ENCODE measurements around a stretch of chr10.

- RRBS: 58% methylated on average over 3 of the region's 16 CpGs
These were observed 20.6 kb downstream of the SPOCK2 start for GRCh38 chr10:72067628-72068276.

GRCh38 chr10:72069077-72069407 is 19.3 kb downstream of the SPOCK2 start:
- RRBS: 4% methylated on average over 1 of the region's 5 CpGs

DNA sequence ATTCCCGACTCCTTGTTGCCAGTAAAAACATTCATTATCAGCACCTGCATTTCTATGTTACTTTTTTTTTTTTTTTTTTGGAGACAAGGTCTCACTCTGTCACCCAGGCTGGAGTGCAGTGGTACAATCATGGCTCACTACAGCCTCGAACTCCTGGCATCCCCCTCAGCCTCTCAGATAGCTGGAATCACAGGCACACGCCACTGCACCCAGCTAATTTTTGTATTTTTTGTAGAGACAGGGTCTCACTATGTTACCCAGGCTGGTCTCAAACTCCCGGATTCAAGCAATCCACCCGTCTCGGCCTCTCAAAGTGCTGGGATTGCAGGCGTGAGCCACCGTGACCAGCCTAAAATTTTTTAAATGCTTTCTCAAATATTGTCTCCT is 18.9 kb downstream of the SPOCK2 start:
- RRBS: no CpG with 5 or more reads among the region's 8 CpGs

GRCh38 chr10:72095928-72096662 is 7.7 kb upstream of the SPOCK2 start:
- RRBS: no CpG with 5 or more reads among the region's 4 CpGs

- RRBS: no CpG with 5 or more reads among the region's 3 CpGs
These were observed 10.2 kb upstream of the SPOCK2 start for GRCh38 chr10:72098445-72099009.

- RRBS: no CpG with 5 or more reads among the region's 12 CpGs
These were observed 11.3 kb upstream of the SPOCK2 start for GRCh38 chr10:72099634-72100047.

DNA sequence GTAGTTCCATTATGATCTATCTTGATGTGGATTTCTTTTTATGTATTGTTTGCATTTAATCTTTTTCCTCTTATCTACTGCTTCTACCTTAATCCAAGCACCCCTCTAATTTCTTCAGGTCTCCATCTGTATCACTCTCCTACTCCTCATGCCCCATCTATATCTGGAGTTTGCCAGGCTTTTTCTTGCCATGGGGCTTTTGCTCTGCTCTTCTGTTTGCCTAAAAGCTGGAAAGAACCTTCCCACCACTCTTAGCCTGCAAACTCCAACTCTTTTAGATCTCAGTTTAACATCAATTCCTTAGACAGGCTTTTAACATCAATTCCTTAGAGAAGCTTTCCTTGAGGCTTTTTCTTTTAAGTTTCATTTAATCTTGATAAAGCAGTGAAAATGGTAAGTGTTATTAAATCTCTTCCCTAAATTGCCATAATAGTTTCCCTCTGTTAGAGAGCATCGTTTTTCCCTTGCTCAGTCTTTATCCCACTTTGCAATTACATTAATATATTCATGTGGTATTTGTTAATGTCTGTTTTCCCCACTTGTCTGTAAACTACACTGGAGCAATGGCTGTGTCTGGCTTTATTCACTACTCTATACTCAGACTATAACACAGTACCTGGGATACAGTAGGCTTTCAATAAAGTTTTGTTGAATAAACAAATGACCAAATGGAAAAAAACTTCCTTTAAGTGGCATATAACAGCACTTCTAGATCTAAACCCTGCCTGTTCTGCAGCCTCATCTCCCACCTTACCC is 57.0 kb upstream of the SPOCK2 start:
- RRBS: no CpG with 5 or more reads among the region's 1 CpG

- RRBS: no CpG with 5 or more reads among the region's 2 CpGs
These were observed 7.6 kb upstream of the ASCC1 start for GRCh38 chr10:72223567-72224230.

- RRBS: no CpG with 5 or more reads among the region's 11 CpGs
These were observed 1.5 kb downstream of the DDIT4 start for GRCh38 chr10:72275161-72275775.

GRCh38 chr10:72276743-72277158 is 3.0 kb downstream of the DDIT4 start:
- RRBS: no CpG with 5 or more reads among the region's 3 CpGs

GRCh38 chr10:72290977-72291328 is 17.2 kb downstream of the DDIT4 start:
- RRBS: no CpG with 5 or more reads among the region's 2 CpGs

GRCh38 chr10:72297147-72297589 is 23.4 kb downstream of the DDIT4 start:
- RRBS: 4% methylated on average over 2 of the region's 22 CpGs

DNA sequence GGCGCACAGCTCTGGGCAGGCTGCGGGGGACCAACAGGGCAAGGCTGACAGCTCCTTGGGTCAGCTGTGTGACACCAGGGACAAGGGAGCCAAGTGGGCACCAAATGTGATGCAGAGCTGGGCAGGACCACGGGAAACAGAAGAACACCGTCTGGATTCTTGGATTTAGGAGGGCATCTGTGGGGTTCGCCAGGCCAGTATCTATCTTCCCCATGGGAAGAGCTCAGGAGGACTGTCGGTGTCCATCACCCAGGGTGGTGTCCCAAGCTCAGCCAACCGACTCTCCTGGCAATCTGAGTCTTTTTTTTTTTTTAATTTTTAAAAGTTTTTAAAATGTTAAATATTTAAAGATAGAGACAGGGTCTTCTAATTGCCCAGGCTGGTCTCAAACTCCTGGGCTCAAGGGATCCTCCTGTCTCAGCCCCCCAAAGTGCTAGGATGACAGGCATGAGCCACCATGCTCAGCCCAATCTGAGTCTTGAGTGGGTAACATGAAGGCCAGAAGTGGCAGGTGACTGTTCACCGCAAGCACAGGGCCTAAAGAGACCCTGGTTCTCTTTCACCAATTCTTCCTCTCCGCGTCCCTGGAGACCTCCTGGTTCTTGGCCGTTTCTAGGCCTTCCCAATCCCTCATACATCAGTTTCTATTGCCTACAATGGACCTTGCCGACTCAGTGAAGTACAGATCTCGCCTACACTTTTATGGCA is 11.0 kb downstream of the DNAJB12 start:
- RRBS: no CpG with 5 or more reads among the region's 13 CpGs

- RRBS: no CpG with 5 or more reads among the region's 8 CpGs
These were observed 2.8 kb downstream of the DNAJB12 start for GRCh38 chr10:72351636-72352640.

GRCh38 chr10:72679645-72680187 is 12.2 kb upstream of the MCU start:
- RRBS: no CpG with 5 or more reads among the region's 8 CpGs

DNA sequence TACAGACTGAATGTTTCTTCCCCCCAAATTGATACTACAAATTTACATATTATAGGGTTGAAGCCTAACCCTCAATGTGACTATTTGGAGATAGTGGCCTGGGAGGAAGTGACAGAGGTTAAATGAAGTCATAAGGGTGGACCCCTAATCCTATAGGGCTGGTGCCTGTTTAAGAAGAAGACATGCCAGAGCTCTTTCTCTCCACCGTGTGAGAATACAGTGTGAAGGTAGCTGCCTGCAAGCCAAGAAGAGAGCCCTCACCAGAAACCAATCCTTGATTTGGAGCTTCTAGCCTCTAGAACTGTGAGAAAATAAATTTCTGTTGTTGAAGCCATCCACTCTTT is 67.7 kb downstream of the MCU start:
- RRBS: no CpG with 5 or more reads among the region's 1 CpG

DNA sequence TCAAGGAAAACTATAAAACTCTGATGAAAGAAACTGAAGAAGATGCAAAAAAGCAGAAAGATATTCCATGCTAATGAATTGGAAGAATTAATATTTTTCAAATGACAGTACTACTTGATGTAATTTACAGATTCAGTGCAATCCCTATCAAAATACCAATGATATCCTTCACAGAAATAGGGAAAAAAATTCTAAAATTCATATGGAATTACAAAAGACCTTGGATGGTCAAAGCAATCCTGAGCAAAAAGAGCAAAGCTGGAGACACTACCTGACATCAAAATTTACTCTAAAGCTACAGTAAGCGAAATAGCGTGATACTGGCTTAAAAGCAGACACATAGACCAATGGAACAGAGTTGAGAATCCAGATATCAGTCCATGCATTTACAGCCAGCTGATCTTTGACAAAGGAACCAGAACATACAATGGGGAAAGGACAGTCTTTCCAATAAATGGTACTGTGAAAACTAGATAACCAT is 85.1 kb downstream of the MCU start:
- RRBS: no CpG with 5 or more reads among the region's 2 CpGs

GRCh38 chr10:72952915-72953266 is 1.7 kb downstream of the PLA2G12B start:
- RRBS: no CpG with 5 or more reads among the region's 2 CpGs

- RRBS: no CpG with 5 or more reads among the region's 1 CpG
These were observed 13.5 kb downstream of the P4HA1 start for GRCh38 chr10:73083257-73083541.

DNA sequence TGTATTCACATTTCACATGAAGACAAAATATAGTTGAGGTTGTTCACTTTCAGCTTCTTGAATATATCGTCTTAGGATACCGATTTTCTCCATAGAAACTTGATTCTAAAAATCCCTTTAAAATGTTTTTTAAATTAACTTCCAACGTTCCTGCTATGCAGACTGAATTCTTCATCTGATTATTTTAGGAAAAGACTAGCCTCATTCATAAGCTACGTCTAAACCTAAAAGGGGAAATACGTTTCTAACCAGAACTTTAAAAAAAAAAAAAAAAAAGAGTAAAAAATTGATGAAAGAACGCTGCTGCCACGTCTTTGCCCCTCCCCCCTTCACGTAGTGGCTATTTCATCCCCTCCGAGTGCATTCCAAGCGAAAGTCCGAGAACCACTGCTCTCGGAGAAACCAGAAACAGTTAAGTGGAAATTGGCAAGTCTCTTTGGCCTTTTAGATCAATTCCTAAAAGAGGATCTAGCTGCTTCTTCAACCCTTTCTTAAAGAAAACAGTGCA is 1.3 kb downstream of the P4HA1 start:
- RRBS: no CpG with 5 or more reads among the region's 12 CpGs